Pericardium fibroblast (primary cell): ENCODE measurements around the gene MDFI.

- RAMPAGE, long total RNA: no peak
Measured at GRCh38 chr6:39749203-39749666, 24.0 kb upstream of the KIF6 start.

DNA sequence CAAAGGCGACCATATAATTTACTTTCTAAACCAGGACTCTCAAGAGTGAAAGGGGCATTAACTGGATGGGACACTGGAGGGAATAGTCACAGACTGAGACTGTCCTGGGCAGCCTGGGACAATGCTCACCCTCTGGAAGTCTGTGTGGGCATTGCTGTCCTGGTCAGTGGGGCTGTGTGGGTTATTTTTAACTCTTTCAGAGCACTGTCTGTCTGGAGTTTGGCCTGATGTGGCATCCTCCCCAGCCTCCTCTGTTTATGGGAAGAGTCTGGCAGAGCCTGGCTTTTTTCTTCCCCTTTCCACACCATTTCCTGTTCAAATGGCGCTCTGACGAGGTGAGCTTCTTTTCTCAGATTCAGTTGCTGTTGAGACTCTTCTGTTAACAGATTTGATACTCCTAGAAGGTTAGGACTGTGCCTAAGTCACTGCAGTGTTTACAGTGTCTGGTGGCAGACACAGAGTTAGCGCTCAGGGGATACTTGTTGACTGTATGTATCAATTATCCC lies 11.8 kb downstream of the DAAM2 start:
- RAMPAGE, long total RNA: no peak

- RAMPAGE, long total RNA: no peak
Measured at GRCh38 chr6:39816690-39817328, 24.6 kb downstream of the DAAM2 start.

DNA sequence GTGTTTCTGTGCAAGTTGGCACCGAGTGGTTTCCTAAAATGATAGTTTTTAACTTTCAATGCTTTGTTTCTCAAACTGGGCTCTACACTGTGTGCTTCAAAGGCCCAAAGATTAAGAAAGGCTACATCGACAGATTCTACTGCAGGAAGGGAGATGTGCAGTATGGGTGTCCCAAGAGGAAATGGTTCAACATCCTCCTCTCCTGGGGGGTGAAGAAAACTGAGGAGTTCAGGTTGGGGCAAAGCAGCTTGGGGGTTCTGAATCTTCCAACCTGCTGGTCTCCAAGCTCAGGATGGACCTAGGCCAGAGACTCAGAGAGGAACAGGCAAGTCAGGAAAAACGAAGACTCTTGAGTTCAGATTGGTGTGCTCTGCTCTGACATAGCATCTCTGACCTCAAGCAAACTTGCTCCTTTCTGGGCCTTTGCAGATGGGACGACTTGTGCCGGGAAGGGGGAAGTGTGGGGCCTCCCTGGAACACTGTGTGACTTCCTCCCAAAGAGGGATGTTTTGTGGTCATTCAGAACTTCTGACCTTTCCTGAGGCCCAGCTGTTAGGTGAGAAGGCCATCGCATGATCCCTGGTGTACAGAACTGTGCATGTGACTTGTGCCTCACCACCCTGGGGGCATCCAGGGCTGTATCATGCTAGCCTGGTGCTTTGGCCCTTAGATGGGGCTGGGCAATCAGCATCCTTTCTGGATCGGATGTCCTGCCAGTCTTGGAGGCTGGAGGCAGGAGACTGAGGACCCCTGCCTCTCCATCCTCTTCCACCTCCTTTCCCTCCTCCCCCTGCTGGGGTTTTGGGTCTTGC lies 31.1 kb downstream of the DAAM2 start:
- RAMPAGE, long total RNA: no peak

DNA sequence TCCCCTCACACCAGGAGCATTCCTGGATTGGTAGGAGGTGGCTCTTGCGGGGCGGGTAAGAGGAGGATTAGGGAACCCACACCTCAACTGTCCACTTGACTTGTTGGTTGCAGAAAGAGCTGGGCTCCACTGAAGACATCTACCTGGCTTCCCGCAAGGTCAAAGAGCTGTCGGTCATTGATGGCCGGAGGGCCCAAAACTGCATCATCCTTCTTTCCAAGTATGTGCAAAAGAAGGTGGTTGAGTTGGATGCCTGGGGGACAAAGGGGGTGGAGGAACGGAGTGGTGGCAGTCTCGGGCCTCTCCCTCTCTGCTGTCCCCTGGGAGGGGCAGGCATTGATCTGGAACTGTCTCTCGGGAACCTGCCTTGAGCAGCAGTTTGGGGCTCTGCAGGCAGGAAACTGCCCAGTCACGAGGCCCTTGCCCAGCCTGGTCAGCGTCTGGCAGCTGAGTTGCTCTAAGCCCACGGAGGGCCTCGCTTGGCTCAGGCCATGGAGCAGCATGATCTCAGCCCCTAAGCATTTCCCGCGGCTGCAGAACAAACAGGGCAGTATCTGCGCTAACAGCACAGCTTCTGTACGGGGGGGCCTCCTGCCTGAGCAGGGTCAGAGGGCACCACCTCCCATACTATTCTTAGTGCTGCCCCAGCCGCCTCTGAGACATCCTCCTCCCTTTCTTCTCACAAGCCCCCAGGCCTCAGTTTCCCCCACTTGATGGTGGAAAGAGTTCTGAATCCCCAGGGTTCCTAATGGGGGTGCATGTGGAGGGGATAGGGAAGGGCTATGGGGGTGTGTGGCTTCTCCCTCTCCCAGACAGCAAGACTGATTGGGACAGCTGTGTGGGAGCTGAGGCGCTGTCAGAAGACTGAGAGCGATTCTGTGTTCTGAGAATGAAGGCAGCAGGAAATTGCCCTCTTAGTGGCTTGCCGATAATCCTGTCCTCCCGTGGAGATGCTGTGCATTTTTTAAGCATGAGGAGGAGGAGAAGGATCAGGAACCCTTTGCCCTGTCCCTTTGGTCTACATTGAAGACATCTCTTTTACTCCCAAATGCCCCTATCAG lies 46.6 kb downstream of the MOCS1 start:
- RAMPAGE, long total RNA: no peak

GRCh38 chr6:39938223-39938693 lies 4.0 kb upstream of the MOCS1 start:
- RAMPAGE, long total RNA: no peak

DNA sequence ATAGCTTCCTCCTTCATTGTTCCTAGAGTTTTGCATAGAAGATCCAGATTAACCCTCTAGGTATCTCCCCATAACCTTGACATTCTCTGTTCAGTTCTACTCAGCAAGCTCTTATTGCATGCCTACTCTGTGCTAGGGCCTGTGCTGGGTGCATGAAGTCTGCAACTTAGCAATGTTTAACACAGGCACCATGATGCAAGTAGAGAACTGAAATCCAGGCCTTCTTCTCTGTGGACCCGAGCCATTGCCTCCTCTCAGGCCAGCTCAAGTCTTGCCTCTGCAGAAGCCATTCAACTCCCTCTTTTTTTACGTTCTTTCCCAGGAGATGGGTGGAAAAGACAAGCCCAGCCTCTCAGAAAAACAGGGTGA lies 45.1 kb upstream of the MOCS1 start:
- RAMPAGE, long total RNA: no peak

- RAMPAGE, long total RNA: no peak
Measured at GRCh38 chr6:40523697-40524224, 63.4 kb downstream of the LRFN2 start.

DNA sequence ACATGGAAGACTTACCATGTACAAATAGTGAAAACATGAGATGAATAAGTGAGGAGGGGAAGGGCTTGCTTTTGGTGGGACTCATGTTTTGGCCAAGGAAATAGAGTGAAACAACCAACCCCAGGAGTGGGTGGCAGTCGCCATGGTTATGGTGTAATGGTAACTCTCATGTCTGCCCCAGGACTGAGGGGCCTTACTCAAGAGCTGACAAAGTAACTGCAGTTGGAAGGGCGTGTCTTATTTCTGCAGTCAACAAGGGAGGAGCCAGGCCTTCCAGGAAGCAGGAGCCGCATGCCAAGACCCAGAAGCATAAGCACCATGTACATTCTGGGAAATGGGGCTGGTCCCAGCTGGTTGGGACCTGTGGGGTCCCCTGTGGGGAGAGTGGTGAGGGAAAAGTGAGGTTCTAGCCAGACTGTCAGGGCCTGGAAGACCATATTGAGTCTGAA lies 108.4 kb downstream of the UNC5CL start:
- RAMPAGE, long total RNA: no peak

- RAMPAGE, long total RNA: no peak
Measured at GRCh38 chr6:41046049-41046530, 3.8 kb downstream of the TSPO2 start.

DNA sequence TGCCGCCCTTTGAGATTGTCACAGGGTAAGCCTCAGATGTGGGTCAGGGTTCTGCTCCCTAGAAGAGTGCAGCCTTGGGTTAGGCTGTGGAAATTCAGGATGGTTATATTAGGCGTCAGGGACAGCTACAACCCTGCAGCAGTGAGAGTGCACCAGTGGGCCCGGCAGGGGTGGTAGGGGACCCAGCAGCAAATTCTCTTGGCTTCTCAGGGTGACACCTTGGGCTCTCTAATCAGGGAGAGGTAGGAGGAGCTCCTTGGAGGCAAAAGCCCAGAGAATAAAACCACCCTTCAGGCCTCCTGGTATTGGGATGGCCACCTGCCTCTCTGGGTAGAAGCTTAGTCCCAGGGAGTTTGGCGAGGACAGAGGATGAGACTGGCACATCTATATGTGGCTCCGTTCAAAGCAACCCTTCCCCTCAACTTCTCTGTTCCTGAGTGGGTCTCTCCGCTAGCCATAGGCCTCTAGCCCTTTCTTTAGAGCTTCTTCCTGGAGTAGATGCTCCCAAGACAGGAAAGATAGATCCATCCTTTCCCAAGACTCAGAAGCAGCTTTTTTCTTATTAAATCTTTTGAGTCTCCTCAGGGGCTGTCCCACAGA lies 552 bp downstream of the APOBEC2 start:
- RAMPAGE, long total RNA: no peak

- RAMPAGE, long total RNA: no peak
Measured at GRCh38 chr6:41272588-41273537, 13.6 kb downstream of the TREM1 start.

DNA sequence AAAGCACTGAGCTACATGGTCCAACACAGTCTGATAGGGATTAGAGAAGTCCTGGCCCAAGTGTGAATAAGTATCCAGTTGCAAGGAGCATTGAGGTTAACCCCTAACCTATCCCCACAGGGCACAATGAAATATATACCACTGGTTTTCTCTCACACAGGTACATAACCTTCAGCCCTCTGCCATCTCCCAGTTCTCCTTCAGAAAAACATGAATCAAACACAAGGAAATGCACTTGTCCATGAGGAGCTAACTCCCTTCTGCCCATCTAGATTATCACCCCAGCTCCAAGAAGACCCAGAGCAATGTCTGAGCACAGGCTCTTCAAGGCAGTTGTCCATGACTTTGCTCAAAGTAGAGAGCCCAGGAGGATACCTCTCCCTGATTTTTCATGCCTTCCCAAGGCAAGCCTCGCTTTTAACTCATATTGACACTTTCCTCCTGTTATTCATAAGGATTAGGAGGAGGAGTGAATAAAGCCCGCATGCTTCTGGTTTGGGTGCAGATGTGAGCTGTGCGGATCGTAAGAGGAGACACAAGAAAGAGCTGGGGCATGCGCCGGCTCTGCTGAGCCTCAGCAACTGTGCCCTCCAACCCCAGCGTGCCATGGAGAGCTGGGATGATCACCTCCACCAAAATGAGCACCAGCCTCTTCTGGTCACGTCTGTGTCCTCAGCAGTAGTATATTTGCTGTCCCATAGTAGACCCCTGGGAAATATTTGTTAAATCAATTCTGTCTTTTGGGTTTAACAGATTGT lies 806 bp downstream of the TREM1 start:
- RAMPAGE, long total RNA: no peak

GRCh38 chr6:41371223-41371941 lies 36.0 kb downstream of the NCR2 start:
- RAMPAGE, long total RNA: no peak

- RAMPAGE, long total RNA: no peak
Measured at GRCh38 chr6:41427782-41428638, 92.6 kb downstream of the NCR2 start.

DNA sequence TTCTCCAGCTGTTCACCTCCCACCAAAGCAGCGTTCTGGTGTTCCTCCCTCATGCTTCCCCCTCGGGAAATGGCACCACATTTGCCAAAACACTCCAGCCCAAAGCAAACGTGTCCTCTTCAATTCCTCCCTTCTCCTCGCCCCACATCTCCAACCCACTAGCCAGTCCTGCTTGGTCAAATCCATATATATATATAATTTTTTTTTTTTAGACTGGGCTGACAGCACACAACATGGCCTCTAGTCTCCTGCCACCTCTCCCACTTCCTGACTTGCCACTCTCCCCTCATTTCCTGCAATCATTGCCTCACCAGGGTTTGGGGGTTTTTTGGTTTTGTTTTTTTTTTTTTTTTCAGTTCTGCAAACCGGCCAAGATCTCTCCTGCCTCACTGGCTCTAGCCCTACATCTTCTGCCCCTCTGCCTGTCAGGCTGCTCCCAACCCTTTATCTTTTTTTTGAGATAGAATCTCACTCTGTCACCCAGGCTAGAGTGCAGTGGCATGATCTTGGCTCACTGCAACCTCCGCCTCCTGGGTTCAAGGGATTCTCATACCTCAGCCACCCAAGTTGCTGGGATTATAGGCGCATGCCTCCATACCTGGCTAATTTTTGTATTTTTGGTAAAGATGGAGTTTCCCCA lies 104.6 kb downstream of the NCR2 start:
- RAMPAGE, long total RNA: no peak

GRCh38 chr6:41502797-41503310 lies 43.3 kb upstream of the FOXP4 start:
- RAMPAGE, long total RNA: no peak

- RAMPAGE, long total RNA: no peak
Measured at GRCh38 chr6:41599126-41600349, 38.7 kb upstream of the MDFI start.

DNA sequence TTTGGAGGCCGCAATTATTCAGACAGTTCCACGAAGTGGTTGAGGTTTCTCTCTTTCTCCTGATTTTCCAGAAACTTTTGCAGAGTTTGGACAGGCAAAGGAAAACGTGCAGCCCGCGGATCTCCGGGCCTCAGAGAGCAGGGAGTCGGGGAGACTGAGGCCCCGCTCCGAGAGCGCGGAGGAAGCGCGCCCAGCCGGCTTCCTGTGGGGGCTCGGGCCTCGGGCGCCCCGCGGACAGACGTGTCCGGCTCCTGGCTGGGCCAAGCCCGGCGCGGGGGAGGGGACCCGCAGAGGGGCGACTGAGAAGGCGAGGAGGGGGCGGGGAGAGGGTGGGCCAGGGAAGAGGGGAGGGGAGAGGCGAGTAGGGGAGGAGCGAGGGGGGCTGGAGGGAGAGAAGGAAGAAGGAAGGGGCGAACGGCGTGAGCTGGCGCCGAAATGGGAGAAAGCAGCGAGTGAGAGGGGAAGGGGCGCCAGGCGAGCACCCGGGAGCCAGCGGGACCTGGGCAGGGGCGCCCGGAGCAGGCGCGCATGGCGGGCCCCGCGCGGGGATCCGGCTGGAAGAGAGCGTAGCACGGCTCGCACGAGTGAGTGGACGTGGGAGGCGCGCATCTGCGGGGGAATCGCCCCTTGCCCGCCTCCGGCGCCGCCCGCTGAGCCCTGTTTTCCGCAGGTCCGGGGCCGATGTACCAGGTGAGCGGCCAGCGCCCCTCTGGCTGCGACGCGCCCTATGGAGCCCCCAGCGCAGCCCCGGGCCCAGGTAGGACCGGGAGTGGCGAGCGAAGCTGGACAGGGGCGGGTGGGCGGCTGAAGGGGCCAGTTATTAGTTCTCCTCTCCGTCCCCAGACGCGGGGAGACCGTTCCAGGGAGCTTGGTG lies at the start of gene MDFI:
Gene MDFI, plus strand, starts transcription at position 400 of the 874 bp plus-strand sequence.
- RAMPAGE, long total RNA: no peak

- RAMPAGE, long total RNA: no peak
Measured at GRCh38 chr6:41726740-41727276, 8.6 kb downstream of the TFEB start.